HTR-8/SVneo (cell line): Measurements from ENCODE around the genes SPRED1 and FSIP1.

GRCh38 chr15:35492087-35492692 lies 53.8 kb downstream of the DPH6 start:
- RRBS: no CpG with 5 or more reads among the region's 4 CpGs

DNA sequence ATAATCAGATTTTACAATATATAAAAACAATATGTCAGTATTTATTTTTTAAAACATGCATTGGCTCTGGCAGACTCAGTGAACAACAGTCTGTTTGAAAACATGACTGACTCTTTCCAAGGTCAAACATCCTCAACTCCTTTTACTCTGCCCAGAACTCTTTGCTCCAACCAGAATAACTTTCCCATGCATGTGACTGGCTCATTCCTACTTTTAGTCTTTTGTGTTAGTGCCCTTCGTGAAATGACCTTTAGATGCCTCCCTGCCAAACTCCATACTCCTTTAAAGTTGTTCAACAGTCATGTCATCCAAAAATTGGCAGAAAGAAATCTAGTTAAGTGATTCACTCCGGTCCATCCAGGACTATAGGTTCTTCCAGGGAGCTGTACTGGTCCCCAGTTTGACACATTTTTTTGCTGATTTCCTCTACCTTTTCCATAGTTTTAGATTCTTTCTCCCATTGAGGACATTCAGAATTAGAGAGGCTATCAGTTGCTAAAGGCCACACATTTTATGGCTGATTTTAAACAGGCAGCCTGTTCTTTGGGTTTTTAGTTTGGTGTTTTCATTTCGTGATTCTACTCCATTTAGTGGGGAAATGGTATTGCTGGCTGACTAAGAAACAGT lies 3.4 kb upstream of the CDIN1 start:
- RRBS: no CpG with 5 or more reads among the region's 3 CpGs

DNA sequence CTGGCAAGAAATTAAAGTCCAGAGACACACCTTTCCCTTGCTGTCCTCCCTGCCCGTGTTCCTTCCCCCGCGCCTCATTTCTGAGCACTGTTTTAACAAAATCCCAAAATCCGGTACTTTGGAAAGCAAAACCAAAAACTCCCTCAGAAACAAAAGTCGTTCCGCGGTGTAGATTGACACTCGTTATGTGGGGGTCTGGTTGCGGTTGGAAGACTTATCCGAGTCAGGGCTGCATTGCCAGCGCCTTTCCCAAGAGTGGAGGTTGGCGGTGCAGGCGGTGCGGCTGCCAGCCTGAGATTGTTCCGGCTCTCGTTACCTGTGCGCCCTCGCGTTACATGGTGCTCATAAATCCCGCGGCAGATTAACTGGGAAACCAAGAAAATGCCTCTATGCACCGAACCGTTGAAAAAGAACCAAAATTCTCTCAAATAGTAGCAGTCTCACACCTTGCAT lies 217.7 kb downstream of the MEIS2 start:
- RRBS: no CpG with 5 or more reads among the region's 23 CpGs

GRCh38 chr15:36914444-36914942 lies 185.9 kb downstream of the MEIS2 start:
- RRBS: no CpG with 5 or more reads among the region's 7 CpGs

- RRBS: no CpG with 5 or more reads among the region's 4 CpGs
These were observed 24.7 kb upstream of the MEIS2 start for GRCh38 chr15:37124977-37125483.

GRCh38 chr15:38004470-38004861 lies 70.0 kb downstream of the TMCO5A start:
- RRBS: no CpG with 5 or more reads among the region's 3 CpGs

- RRBS: no CpG with 5 or more reads among the region's 8 CpGs
These were observed 134.6 kb downstream of the TMCO5A start for GRCh38 chr15:38068894-38069490.

GRCh38 chr15:38130616-38131306 lies 121.9 kb upstream of the SPRED1 start:
- RRBS: no CpG with 5 or more reads among the region's 9 CpGs

DNA sequence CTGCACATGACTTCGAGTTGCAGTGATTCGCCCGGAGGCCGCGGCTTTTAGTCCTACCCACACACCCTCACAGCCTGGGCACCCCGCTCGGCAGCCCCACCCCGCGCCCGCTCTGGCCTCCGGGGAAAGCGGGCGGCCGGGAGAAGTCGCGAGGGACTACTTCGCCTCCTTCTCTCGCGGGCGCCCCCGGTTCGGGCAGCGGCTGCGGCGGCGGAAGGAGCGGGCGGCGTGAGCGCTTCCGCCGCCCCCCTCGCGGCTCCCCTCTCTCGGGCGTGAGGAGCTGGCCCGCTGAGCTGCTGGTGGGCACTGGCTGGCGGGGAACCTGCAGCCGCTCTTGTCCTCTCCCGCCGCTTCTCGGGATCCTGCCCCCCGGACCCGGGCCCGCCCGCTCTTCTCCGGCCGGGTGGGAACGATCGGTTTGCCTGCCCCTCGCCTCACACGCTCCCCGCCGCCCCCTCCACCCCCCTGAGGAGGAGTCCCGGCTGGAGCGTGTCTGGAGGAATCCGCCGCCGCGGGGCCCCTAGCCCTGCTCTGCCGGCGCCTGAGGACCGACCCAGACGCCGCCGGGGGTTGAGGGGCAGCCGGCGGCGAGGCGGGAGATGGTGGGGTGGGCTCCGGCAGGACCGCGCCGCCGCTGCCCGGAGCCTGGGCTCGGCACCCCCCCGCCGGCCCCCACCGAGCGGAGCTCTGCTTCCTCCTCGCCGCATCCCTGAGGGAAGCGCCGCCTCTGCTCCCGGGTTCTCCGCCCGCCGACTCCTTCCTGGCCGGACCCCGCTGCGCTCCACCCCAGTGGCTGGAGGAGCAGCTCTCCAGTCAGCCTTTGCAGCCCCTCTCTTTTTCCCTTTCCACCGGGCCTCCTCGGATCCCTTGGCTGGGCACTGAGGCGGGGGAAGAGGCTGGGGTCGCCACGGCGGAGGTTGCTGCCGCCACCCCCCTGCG lies at the start of gene SPRED1:
Gene SPRED1, plus strand, starts transcription at position 774 of the 939 bp plus-strand sequence.
- RRBS: 1% methylated on average over 44 of the region's 100 CpGs

- RRBS: no CpG with 5 or more reads among the region's 5 CpGs
These were observed 94.3 kb upstream of the FAM98B start for GRCh38 chr15:38359528-38360056.

DNA sequence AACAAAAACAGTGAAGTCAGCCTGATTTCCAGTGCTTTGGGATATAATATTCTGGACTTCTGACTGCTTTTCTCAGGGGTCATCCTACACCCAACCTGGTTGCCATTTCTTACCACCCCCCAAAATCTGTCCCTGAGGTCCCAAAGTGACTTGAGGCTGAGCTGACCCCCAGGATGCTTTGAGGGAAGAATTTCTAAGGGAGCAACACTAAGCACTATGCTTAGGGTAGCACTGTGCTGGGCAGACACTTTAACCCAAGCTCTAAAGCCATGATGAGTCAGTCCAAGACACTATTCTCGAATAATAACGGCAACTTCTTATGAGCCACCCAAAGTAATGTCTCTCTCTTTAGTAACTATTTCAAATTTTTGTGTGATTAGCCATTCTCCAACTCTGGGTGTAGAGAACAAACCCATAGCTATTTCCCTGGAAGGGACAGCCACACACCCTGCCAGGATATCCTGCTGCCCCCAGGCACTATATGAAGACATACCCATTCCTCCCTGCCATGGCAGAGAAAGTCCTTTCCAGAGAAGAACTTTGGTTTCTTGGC lies 385.0 kb upstream of the THBS1 start:
- RRBS: no CpG with 5 or more reads among the region's 2 CpGs

GRCh38 chr15:39213208-39214136 lies 367.4 kb upstream of the THBS1 start:
- RRBS: no CpG with 5 or more reads among the region's 13 CpGs

GRCh38 chr15:39248009-39248567 lies 332.8 kb upstream of the THBS1 start:
- RRBS: no CpG with 5 or more reads among the region's 3 CpGs

- RRBS: no CpG with 5 or more reads among the region's 3 CpGs
These were observed 153.1 kb upstream of the THBS1 start for GRCh38 chr15:39427656-39428282.

GRCh38 chr15:39488345-39489108 lies 92.4 kb upstream of the THBS1 start:
- RRBS: no CpG with 5 or more reads among the region's 3 CpGs

DNA sequence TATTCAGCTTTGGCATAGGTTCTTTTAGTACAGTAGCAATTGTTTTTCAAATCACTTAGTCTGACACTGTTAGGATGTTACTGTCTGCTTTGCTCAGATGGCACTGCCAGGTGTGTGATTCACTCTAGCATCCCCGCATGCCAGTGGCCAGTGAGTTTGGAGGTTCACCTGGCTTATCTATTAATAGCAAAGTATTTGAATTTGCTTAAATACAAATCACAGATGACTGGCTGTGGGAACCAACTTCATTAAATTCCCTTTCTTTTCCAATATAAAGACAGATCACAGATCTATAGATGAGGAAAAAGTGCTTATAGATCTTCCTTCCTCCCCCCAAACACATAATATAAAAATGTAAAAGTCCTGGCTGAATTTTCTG lies 3.9 kb downstream of the THBS1 start:
- RRBS: no CpG with 5 or more reads among the region's 1 CpG

DNA sequence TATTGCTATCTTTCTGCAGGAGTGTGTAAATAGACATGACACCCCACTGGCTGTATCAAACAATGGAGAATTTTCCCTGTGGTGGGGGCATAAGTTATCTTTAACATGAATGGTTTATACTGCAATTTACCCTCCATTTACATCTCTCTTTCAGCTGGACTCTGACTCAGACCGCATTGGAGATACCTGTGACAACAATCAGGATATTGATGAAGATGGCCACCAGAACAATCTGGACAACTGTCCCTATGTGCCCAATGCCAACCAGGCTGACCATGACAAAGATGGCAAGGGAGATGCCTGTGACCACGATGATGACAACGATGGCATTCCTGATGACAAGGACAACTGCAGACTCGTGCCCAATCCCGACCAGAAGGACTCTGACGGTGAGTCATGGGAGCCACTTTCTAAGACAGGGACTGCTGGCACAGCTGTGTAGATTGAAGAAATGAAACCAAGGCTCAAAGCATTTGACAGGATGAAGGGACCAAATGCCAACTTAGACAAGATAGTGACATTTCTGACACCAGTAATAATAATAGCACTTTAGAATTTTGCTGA lies 11.6 kb downstream of the THBS1 start:
- RRBS: no CpG with 5 or more reads among the region's 6 CpGs

GRCh38 chr15:39609116-39610007 lies 28.5 kb downstream of the THBS1 start:
- RRBS: no CpG with 5 or more reads among the region's 4 CpGs

- RRBS: 2% methylated on average over 5 of the region's 67 CpGs
These were observed at the start of gene FSIP1 for GRCh38 chr15:39782306-39783122. FSIP1 (minus strand) TSS chr15:39782841.

DNA sequence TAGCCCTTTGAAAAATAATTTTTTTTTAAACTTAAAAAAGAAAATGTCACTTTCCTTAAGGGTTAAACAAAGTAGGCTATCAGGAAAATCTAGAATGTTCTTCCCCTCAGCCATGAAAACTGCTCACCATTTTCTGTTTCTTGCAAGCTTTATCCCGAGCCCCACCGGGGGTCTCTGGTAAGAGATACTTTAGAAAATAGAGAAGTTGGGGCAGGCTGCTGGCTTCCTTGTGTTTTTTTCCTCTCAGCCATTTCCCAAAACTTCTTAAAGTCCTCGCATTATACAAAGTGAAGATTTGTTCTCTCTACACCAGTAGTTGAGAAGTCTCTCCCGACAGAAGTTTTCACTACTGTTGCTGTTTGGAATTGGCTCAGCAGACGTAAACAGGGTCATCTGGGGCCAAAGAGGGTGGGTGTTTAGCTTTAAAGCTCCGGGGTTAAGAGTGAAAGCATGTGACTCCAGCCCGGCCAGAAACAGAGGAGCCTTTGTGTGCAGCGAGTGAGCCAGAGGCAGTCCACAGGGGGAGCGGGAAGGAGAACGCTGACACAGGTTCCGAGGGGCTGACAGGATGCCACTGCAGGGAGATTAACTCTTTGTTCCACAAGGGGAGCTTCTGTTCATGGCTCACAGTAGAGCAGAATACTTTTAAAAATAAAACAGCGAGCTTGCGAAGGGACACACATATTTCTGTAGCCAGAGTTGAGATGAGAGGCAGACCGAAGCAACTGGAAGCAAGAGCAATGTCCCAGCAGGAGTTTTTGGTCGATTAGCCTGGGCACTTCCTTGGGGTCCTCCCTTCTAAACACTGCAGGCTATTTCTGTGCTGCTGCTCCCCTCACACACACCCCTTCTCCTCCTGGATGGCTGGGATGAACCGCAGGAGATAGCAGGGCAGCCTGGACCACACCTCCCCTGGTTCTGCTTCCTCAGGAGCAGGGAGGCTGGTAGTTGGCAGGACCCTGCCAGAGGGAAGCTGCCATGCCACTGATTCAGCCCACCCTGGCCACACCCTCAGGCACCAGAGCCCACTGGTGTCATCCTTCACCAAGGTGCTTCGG lies 26.9 kb downstream of the BMF start:
- RRBS: no CpG with 5 or more reads among the region's 17 CpGs